Mononuclear cell (primary cell): ENCODE measurements around a stretch of chr6.

DNA sequence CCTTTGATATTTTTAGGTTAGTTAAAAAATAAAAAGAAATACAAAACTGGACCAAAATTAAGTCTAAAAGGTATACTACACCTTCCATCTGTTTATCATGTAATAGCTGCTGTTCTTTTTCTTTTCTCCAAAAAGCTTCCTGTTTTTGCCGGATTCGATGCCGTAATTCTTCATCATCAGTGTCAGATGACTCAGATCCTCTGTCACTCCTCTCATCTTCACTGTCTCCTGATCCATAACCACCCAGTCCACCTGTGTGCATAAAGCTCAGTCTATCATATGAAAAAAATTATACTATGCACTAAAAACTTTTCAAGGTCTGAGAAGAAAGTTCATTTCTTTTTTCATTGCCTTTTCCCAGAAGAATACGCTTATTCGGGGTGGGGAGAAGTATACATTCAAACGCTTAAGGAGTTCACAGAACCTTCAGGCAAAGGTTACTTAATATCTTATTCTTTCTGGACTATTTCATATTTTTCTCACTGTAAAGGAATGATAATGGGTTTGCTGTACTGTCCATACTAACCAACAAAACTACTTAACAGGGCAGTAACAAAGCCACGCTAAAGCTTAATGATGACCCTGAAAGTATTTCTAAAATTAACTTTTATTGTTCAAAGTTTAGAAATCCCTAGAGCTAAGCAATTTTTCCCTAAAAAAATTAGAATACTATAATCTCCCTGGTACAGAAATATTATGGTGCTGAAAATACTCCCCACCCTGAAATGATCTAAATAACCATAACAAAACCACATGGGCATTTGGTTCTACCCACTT is 8.7 kb upstream of the COQ3 start:
- RRBS, result no CpG with 5 or more reads among the region's 7 CpGs

GRCh38 chr6:99423228-99423901 is 1.7 kb downstream of the PNISR start:
- RRBS, result no CpG with 5 or more reads among the region's 5 CpGs

GRCh38 chr6:99426329-99426816 is 1.3 kb upstream of the PNISR start:
- RRBS, result no CpG with 5 or more reads among the region's 10 CpGs

DNA sequence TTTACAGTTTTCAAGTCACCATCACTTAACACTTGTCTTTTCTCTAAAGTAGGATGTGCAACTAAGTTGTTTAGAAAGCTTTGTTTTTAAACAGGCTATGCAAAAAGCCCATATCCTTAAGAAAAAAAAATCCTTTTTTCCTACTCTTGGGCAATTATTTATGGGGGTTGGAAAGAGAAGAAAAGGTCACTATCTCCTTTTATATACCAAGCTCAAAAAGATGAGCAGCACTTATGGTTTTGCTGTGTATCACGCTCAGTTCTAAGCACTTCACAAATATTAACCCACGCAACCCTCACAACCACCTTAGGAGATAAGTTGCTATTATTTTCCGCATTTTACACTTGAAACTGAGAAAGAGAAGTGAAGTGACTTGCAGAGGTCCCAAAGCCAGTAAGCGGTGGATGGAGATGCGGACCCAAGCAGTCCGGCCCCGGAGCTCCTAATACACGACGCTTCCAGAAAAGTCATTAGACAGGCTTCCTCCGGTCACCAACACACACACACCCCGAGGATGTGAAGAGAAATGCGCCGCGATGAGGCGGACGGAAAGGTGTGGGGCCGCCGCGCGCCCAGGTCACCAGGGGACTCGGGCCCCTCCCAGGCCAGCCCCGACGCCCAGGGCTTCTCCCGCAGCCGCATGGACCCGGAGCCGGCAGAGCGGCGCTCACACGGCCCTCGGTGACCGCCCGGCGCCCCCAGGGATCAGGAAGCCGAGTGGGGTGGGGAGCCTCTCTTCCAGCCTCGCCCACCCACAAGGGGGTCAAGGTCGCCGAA is 486 bp downstream of the USP45 start:
- RRBS, result 1% methylated on average over 12 of the region's 38 CpGs

- RRBS, result 1% methylated on average over 24 of the region's 58 CpGs
These were observed 18.0 kb upstream of the PRDM13 start for GRCh38 chr6:99588457-99589304.

GRCh38 chr6:99823108-99824358 is 170.5 kb downstream of the MCHR2 start:
- RRBS, result no CpG with 5 or more reads among the region's 39 CpGs

DNA sequence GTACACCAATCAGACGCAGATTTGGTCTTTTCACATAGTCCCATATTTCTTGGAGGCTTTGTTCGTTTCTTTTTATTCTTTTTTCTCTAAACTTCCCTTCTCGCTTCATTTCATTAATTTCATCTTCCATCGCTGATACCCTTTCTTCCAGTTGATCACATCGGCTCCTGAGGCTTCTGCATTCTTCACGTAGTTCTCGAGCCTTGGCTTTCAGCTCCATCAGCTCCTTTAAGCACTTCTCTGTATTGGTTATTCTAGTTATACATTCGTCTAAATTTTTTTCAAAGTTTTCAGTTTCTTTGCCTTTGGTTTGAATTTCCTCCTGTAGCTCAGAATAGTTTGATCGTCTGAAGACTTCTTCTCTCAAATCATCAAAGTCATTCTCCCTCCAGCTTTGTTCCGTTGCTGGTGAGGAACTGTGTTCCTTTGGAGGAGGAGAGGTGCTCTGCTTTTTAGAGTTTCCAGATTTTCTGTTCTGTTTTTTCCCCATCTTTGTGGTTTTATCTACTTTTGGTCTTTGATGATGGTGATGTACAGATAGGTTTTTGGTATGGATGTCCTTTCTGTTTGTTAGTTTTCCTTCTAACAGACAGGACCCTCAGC is 120.6 kb upstream of the SIM1 start:
- RRBS, result no CpG with 5 or more reads among the region's 10 CpGs

GRCh38 chr6:103293844-103294043 is 1566.0 kb downstream of the HACE1 start:
- RRBS, result no CpG with 5 or more reads among the region's 3 CpGs

DNA sequence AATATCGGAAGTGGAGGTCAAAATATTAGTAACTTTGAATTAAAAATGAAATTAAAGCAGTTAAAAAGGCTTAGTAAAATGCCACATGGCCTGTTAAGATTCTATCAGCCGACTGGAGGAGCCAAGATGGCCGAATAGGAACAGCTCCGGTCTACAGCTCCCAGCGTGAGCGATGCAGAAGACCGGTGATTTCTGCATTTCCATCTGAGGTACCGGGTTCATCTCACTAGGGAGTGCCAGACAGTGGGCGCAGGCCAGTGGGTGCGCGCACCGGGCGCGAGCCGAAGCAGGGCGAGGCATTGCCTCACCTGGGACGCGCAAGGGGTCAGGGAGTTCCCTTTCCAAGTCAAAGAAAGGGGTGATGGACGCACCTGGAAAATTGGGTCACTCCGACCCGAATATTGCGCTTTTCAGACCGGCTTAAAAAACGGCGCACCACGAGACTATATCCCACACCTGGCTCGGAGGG is 1150.8 kb downstream of the HACE1 start:
- RRBS, result no CpG with 5 or more reads among the region's 27 CpGs

GRCh38 chr6:104489317-104489650 is 370.4 kb downstream of the HACE1 start:
- RRBS, result no CpG with 5 or more reads among the region's 21 CpGs

- RRBS, result no CpG with 5 or more reads among the region's 9 CpGs
These were observed 39.6 kb downstream of the BVES start for GRCh38 chr6:105097252-105097792.

DNA sequence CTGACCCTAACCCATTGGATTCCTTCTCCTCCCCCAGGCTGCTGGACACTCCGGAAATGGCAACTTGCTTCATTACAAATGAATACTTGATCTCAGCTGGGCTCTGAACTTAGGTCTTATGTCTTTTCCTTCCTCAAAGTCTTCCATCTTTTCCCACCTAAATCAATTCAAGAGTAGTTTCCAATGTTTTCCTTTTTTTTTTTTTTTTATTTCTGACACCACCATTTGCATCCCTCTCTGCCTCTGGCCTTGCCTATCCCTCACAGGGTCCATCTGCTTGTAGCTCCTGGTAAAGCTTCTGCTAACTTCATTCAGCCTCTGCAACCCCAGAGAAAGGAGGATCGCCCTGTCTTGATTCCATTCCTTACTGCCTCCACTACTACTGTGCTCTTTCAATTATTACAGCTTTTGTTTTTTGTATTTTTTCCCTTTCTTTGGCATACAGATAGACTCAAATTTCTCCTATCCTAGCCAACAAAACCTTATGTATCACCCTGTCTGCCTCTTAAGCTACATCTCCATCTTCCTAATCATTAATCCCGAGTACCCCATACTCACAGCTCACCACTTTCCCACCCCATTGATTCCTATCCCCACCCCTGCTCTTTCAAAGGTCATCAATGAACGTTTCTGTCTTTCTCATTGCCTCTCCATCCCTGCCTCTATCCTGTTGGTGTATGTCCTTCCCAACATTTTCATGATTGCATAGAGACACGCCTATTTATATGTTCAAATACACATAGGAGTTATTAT is 107.7 kb downstream of the PREP start:
- RRBS, result 98% methylated on average over 1 of the region's 5 CpGs

DNA sequence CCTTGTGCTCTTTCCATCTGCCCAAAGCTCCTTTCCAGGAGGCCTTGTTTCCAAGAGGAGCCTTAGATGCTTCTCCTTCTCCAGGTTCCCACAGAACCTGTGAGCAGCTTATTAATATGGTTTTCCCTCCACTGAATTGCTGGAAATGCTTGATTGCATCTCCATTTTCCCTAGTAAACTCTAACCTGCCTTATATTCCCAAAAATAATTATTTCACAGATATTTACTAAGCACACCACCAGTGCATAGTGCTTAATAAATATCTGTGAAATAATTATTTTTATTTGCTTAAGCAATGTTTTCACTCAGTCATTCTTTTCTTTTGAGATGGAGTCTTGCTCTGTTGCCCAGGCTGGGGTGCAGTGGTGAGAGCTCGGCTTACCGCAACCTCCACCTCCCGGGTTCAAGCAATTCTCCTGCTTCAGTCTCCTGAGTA is 95.6 kb downstream of the PREP start:
- RRBS, result no CpG with 5 or more reads among the region's 3 CpGs

- RRBS, result no CpG with 5 or more reads among the region's 9 CpGs
These were observed 243.6 kb upstream of the PREP start for GRCh38 chr6:105646222-105647171.

DNA sequence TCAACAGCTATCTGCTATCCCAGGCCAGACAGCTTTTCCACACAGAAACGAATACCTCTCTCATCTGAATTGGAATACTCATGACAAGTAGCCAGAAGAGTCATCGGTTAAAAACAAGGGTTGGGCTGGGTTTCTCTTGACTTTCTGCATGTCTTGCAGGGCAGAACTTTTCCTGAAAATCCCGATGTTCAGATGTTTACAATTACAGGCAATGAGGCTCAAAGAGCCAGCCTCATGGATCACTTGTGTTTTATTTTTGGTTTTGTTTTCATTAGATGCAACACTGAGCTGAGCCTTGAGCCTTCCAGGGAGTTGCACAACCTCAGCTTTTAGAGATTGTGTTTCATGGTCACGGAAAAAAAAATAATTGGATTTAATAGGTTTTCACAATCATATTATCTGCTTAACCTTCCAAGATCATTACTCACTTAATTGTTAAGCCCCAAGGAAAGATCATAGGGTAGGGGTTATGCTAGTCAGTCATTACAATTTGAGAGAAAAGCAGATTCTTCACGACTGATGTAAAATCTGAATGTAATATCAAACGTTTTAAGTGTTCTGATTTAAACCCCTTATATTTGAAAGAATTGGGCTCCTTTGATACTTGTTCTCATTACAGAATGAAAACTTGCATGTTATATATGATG is 288.1 kb upstream of the PRDM1 start:
- RRBS, result no CpG with 5 or more reads among the region's 6 CpGs

- RRBS, result no CpG with 5 or more reads among the region's 16 CpGs
These were observed 209.9 kb upstream of the PRDM1 start for GRCh38 chr6:105875989-105876883.

GRCh38 chr6:105884153-105884558 is 202.0 kb upstream of the PRDM1 start:
- RRBS, result 48% methylated on average over 3 of the region's 6 CpGs

DNA sequence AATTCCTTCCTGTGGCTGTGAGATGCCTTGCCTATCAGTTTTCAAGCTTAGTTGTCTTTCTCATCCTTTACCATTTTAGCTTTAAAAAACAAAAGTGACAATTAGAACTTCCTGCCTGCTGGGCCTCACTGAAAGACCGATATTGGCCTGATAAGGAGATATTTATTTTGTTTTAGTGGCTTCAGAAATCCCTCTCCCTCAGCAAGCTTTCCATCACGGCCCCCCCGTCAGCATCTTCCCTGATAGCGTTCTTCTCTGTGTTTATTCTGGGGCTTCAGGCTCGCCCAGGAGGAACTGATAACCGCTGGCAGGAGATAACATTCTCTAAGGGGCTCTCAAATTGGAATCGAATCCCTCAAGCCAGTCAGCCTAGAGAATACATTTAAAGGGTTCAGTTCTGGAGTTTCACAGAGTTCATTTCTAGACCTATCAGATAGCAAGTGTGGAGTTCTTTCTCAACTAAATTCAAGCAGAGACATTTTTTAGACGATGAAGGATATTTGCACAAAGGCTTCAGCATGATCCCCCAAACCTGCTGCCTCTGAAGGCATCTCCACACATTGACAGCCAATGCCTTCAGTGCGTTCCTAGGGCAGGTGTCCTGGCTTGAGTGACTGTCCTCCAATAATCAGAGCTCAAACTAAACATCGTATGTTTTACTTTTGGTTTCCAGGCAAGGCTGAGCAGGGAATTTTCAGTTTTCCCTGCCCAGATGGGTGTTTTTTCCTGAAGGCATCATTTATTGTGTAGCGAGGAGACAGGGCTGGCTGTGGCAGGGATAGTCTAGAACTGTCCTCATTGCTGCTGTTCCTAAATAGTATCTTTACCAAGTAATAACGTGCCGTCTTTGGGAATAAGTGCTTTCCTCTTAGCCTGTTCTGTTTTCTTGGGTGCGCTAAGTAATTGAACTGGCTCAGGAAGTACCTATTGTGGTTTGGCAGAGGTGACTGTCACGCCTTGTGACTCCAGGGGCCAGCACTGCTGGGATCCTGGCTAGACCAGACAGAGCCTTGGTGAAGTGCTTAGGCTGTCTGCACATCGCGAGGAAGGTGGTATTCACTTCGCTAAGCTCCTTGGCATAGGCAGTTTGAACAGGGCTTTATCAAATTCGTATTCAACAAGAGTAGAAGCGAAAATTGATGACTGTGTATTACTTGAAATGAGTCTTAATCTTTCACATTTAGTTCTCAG is 17.2 kb downstream of the PRDM1 start:
- RRBS, result no CpG with 5 or more reads among the region's 20 CpGs

DNA sequence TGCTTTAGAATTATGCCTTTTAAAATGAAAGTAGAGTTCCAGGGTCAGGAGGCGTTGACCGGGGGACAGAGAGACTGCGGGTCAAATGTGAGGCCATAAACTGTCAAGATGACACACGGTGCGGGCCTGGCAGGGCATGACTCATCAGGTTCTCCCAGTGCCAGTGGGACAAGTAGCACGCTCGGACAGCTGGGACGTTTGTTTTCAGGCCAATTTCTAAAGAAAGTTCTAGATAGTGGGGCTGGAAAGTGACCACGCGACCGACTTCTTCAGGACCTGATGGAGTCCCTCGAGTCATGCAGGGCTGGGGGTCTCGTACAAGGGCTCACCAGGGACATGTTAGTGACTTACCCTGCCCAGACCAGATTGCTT is 49.1 kb downstream of the PRDM1 start:
- RRBS, result no CpG with 5 or more reads among the region's 13 CpGs